Mononuclear cell (primary cell): ENCODE measurements around a stretch of chr13.

- RRBS, result no CpG with 5 or more reads among the region's 1 CpG
Observed at GRCh38 chr13:53360075-53360274, 331.4 kb downstream of the OLFM4 start.

DNA sequence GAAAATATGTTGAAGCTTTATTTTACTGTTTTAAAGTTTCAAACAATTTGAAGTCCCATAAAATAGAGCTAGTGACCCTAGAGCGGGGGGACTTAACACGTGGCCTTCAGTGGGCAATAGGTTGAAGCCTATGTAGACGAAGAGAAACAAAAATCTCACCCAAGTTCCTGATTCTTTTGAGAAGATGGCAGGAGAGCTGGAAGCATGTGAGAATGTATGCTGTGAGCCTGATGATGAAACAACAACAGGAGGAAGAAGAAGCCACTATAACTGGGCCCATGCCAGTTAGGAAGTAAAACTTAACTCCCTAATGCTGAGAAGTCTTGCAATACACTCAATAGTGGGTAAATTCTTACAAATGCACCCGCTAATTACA lies 9.0 kb downstream of the PCDH17 start:
- RRBS, result no CpG with 5 or more reads among the region's 4 CpGs

DNA sequence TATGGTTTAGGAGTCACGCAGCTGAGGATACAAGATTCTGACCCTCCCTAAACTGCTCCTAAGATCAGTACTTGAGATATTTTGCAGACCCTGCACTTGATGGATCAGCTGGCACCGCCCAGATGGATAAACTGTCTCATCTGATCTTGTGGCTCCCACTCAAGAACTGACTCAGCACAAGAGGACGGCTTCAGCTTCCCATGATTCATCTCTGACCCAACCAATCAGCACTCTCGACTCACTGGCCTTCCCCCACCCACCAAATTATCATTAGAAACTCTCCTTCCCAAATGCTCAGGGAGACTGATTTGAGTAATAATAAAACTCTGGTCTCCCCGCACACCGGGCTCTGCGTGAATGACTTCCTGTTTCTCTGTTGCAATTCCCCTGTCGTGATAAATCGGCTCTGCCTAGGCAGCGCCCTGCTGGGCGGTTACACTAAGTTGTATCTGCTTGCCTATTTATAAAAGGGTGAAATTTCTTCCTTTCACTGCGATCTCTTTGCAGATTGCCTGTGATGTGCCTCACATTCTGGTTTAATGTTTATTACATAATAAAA lies 187.4 kb downstream of the TDRD3 start:
- RRBS, result no CpG with 5 or more reads among the region's 12 CpGs

DNA sequence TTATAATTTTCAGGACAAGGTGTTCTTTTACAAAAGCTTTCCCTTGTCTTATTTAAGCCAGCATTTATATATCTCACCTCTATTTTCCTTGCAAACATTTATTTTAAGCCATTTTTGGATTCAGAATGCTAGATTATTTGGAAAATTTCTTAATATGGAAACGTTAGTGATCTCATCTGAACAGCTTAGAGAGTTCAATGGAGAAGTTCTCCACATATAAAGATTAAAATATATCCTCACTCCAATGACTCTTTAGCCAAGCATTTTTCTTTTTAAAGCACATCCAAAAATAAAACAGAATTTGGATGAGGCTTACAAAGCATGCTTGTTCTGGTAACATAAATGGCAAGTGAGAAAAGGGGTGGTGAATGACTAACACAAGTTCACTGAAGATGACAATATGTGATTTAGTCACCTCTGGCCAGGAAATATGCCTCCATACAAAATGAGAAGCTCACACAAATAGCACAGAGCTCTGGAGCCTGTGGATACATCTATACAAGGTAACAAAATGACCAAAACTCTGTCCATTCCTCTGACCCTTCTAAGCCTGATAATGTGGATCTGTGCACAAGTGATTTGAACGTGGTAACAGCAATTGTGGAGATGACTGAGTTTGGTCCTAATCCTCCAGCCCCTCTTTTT lies 253.0 kb downstream of the PCDH20 start:
- RRBS, result no CpG with 5 or more reads among the region's 2 CpGs

DNA sequence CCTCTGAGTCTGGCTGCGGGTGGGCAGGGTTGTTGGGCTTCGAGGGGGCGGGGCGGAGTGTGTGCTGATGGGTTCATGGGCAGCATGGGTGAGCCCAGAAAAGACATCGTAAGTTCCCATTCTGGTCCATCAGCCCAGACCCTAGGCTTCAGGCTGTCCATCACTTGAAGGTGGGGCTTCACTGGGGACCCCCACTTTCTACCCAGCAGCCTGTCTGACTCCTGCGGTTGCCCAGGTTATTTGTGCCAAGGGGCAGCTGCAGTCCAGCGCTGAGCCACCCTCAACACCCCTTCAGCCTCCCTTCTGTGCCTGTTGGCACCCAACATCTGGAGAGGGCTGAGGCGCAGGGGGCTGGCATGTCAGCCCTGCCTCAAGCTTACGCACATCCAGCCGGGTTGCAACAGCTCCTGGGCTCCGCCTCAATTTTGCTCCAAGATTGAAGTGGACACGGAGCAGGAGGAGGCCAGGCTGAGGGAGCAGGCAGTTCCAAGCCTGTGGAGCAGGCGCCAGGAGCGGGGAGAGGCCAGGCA lies 350.5 kb upstream of the PCDH20 start:
- RRBS, result no CpG with 5 or more reads among the region's 14 CpGs

GRCh38 chr13:67139458-67140061 lies 90.6 kb downstream of the PCDH9 start:
- RRBS, result no CpG with 5 or more reads among the region's 5 CpGs

GRCh38 chr13:71632663-71633224 lies 234.3 kb downstream of the DACH1 start:
- RRBS, result no CpG with 5 or more reads among the region's 1 CpG

DNA sequence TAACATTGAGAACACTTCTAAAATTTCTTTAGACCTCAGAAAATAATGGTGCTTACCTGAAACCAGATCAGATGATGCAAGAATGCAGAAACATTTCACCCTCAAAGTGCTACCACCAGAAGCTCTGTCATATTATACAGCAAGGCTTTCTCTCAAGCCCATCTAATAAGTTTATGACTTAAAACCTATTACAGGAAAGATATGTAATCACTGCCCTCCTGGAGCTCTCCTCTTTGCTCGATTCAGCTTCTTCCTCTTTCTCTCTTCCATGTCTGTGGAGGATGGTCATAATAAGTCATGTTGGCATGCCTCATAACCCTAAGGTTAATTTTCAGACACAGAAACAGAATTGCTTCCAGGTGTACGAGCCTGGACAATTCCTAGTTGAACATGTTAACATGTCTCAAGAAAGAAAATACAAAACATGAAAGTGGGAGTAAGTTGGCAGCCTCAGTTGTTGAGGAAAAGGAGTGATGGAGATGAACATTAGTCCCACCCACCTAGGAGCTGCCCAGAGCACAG lies 383.0 kb upstream of the DACH1 start:
- RRBS, result no CpG with 5 or more reads among the region's 2 CpGs

- RRBS, result no CpG with 5 or more reads among the region's 2 CpGs
Observed at GRCh38 chr13:72537938-72538192, 189.6 kb downstream of the MZT1 start.

DNA sequence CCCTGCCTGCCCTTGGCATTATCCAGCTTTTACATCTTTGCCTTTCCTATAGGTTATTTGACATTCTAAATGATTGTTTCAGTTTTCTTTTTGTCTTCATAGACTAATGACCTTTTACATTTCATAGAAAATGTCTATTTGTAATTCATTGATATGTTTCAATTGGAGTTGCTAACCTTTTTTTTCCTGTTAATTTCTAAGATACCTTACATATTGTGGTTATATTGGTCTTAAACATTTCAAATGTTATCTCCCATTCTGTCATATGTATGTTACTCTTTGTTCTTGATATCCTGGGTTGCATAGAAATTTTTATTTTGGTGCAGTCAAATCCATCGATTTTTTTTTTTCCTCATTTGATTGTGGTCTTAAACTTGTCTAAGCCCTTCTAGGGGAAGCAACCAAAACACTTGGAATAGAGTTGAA lies 13.6 kb downstream of the BORA start:
- RRBS, result no CpG with 5 or more reads among the region's 1 CpG

- RRBS, result no CpG with 5 or more reads among the region's 6 CpGs
Observed at GRCh38 chr13:72800430-72801053, 18.6 kb downstream of the PIBF1 start.

GRCh38 chr13:73059465-73059976 lies 716 bp downstream of the KLF5 start:
- RRBS, result under 1% methylated on average over 35 of the region's 52 CpGs

DNA sequence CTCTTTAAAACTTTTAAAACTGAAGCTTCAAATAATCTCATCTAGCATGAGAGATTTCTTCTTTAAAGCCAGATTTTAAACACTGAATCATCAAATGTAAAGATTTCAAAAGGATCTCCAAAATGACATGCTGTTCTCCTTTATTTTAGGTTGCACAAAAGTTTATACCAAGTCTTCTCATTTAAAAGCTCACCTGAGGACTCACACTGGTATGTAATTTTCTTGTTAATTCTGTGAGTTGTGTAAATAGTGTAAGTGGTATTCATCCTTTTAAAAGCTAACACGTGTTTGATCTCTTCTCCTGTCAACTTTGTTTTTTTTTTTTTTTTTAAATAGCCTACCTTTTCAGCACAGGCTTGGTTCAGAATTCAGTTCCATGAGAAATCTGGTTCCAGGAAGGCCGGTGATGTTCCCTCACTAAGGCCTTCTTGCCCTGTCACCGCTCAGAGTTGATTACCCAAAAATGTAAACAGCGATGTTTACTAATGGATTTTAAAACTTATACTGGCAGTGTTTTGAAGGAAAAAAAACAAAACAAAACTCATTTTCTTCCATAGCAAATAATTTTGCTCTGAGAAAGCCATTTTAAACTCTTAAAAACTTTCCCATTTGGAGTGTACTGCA lies 5.0 kb downstream of the KLF5 start:
- RRBS, result no CpG with 5 or more reads among the region's 4 CpGs

DNA sequence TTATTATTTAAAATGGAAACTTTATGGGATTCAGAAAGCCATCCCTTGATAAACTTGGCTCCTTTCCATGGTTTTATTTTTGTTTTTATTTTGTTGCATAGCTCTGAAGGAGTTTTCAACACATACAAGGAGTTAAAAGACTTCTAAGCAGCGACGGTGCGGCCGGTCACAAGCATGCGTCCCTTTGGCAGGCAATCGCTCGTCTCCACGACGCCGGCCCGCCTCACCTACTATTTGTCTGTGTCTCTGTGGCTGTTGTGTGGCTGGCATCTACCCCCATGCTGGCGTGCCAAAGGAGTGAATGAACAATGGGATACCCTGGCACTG lies 176.4 kb downstream of the KLF5 start:
- RRBS, result 94% methylated on average over 7 of the region's 12 CpGs

GRCh38 chr13:73427984-73428623 lies 369.3 kb downstream of the KLF5 start:
- RRBS, result no CpG with 5 or more reads among the region's 5 CpGs

DNA sequence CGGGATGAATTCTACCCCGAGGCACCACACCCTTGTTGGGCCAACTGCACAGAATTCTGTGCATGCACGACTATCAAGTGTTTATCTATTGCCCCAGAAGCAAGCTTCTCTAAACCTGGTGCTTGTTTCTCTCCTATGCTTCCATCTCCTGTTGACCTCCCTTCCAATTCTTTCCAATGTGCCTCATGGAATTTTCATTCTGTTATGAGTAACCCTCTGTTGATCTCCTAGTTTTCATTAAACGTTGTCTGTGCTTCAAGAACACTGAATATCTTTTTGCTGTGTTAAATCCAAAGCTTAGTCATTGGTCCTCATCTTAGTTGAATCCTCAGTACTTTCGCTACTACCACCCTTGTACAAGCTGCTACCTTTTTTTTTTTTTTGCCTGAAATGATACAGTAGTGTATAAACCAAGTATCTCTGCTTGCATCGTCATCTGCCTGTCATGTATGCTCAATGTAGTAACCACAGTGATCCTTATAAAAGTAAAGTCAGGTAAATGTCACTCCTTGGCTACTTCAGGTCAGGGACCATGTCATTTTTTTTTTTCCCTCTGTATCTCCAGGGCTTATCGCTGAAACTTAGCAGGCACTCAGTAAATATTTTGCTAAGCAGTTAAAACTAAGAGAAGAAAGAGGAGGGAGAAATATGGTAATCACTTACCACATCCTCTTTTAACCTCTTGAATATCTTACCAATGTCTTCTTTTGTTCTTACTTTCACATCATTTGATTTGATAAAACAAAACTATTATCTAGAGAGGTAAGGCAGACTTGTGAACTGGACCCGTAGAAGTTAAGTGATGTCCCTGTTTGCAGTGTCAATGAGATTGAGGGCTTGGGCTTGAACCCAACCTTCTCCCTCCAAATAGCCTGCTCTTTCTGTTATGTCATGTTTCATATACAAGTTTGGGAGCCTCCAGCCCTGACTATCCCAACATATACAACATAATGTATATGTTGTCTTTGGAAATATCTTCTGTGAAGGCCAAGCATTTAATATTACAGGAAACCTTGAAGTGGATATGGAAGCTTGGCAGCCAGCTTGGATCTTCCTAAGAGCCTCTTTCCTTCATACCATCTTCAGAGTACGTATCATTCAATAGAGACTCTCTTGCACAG lies 1172.2 kb downstream of the KLF5 start:
- RRBS, result no CpG with 5 or more reads among the region's 9 CpGs

DNA sequence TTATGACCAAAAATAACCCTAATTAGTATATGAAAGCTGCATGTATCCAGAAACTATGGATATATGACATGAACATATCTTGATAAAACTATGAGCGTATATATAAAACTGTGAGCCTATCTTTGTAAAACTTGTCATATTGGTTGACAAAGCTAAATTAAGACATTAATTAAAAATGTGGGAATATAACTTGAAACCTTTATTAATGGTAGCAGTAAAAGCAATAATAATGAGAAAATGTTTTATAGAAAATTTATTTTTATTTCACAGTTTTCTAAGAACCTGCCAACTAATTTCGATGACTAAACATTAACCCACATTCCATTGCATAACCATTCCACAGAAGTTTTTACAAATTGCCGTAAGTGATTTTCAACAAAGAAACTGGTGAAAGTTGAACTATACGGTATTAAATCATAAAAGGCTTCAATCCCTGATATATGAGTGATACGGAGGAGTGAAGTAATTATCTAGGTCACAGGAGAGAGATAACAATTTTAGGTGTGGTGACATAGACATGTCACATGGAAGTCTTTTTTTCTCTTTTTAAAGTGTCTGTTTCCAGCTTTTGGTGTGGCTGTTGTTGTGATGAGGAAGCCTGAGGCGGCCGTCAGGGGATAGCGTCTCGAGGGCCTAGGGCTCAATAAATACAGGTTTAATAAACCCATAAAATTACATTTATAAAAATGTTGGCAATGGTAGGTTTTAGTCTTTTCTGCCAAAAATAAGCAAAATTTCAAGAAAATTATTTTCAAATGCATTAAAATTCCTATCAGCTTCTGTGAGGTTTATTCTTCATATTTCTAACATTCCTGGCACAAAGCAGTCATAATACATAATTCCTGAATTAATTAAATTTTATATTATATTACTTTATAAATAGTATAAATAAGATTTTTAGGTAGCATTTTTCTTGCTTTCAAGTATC lies 29.4 kb downstream of the TBC1D4 start:
- RRBS, result no CpG with 5 or more reads among the region's 9 CpGs

- RRBS, result 86% methylated on average over 4 of the region's 9 CpGs
Observed at GRCh38 chr13:75468906-75469567, 12.9 kb downstream of the TBC1D4 start.

GRCh38 chr13:75715494-75715973 lies 79.4 kb downstream of the LMO7 start:
- RRBS, result no CpG with 5 or more reads among the region's 3 CpGs